SEM (cell line): ENCODE measurements around the gene MC4R.

DNA sequence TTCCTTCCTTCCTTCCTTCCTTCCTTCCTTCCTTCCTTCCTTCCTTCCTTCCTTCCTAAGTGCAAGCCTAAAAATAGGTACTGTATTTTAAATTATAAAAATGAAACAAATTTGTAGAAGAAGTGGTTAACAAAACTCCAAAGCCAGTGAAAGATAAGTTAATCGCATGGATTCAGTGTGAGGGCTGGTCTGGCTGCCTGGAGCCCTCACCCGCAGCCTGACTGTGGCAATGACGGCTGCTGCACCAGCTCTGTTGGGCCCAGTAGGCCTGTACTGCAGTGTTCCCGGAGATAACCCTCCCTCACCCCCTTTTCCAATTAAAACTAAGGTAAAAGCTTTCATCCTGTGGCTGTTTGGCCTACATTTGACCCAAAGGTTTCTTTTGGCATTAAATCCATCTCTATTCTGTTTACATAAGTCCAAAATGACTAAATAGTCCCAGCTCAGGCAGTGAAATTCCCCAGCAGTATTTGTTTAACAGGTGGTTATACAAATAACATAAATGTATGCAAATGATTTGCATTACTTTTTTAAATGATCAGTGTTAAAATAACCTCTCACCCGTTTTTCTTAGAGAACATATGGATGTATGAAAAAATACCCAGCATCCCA is 77.8 kb downstream of the ZNF532 start:
- PRO-cap = no peak

DNA sequence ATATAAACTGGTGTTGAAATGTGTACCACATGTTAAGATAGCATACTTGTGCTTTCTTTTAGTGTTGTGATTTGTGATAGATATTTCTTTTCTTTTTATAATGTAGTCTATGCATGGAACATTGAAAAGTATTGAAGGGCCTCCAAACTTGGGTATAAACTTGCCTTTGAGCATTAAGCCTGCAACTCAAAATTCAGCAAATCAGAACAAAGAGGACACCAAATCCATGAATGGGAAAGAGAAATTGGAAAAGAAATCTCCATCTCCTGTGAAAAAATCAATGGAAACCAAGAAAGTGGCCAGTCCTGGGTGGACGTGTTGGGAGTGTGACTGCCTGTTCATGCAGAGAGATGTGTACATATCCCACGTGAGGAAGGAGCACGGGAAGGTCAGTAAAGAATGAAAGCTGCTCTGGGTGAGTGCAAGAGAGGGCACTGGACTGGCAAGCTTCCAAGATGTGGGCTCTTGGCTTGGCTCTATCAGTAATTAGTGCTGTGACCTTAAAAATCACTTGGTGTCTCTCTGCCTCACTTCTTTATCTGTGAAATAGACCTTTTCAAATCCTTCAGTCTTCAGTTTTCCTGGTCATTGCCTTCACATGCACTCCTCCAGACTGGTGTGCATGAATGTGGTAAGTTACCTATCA is 88.9 kb downstream of the ZNF532 start:
- PRO-cap = no peak

DNA sequence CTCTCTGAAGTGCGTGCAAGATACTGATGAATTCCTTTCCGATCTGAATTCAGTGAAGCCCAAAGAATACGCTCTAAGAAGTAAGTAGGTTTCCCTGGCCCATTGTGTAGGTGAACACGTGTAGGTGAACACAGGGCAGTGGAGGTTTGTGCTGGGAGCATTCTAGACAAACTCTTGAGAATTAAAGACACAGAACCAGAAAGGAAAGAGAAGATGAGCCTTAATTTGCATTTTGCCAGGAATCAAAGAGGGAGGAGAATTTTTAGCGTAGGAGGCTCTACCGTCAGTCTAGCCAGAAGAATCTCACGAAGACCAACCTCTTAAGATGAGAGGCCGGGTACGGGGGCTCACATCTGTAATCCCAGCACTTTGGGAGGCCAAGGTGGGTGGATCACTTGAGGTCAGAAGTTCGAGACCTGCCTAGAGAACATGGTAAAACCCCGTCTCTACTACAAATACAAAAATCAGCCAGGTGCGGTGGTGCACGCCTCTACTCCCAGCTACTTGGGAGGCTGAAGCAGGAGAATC is 132.2 kb downstream of the ZNF532 start:
- PRO-cap = no peak

DNA sequence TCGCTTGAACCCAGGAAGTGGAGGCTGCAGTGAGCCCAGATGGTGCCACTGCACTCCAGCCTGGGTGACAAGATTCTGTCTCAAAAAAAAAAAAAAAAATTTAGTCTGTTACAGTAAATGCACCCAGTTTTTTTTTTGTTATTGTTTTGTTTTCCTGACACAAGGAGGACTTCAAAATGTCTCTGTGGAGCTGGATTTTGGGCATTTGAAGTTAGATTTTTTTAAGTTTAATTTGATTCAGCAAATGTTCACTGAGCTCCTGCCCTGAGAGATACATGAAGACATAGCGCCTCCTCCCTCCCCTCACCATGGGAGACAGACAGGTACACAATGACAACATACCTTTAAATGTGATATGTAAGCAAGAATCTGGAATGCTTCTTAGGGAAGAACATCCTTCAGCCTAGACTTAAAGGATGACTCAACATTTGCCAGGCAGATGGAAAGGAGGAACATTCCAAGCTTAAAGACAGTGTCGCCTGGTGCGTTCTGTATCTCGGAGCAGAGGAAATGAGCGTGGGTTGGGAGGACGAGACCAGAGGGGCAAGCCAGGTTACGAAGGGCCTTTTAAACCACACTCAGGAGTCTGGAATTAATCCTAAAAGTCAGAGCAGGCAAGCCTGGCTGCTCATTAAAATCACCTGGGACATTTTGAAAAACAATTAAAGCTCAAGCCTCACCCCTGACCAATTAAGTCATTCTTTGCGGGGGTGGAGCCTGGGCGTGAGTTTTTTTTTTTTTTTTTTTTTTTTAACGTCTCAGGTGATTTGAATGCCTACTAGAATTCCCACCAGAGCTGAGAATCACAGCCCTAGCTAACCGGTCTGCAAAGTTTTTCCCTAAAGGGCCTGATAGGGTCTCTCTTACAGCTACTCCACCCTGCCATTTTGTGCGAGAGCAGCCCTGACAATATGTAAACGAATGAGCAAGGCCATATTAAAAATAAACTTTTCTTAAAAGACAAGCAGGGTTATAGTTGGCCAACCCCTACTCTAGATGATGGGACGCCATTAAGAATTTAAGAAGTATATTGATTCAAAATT is 131.3 kb upstream of the SEC11C start:
- PRO-cap = no peak

DNA sequence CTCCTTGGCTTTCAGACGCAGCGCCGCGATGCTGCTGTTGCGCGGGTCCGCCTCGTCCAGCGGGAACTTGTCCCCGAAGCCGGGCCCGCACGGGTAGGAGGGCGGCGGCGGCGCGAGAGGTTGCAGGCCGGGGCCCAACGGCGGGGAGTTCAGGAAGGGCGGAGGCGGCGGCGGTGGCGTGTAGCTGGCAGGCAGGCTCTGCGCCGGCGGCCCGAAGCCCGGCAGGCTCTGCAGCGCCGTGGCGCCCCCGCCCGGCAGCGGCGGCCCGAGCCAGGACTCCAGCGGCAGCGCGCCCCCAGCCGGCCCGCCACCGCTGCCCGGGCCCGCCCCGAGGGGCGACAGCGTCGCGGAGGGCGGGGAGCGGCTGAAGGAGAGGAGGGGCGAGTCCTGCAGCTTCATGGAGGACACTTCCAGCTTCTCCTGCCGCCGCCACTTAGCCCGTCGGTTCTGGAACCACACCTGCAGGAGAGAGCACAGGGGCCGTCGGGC is 4.2 kb downstream of the RAX start:
- PRO-cap = no peak

- PRO-cap = no peak
These were observed 111.8 kb upstream of the LMAN1 start for GRCh38 chr18:59470890-59471295.

DNA sequence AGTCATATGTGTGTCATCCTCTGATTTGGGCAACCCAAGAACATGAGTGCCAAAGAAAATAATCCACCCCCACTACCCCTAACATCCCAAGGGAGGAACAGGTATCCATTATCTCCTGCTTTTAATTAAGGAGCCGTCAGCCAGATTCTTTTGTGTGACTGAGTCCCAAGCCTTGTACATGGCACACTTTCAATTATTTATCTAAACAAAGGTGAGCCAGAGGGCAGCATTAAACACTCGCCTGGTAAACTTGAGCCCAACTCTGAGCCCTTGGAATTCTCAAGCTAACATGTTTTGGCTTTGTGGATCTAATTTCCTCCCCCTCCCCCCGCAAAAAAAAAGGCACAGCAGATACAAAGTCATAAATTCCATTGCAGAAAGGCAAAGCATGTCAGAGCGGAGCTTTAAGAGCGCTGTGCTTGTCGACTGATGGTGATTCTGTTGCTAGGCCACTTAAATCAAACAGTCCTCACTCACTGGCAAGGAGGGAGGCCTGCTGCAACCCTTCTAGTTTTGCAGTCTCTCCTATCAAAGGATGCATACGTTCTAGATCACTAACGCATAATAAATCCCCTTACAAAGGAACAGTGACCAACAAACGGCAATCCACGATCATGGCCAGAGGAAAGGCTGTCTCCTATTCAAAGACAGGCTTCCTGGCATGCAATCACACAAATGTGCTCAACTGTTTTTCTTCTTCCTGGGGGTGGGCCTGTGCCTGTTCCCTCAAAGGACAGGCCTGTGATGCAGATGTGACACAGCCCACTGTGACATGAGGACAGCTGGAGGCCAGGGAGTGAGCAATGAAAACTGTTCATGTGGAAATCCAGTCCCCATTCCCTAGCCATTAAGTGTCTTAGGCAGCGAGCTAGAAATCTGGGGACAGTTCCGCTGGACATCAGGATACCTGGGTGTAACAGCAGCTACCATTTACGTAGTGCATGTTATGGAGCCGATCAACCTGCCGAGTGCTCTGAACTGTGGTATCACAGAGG is 143.6 kb upstream of the LMAN1 start:
- PRO-cap = bidirectional peak, plus-strand start at position 758 of the sequence, minus-strand start at position 641 of the sequence

DNA sequence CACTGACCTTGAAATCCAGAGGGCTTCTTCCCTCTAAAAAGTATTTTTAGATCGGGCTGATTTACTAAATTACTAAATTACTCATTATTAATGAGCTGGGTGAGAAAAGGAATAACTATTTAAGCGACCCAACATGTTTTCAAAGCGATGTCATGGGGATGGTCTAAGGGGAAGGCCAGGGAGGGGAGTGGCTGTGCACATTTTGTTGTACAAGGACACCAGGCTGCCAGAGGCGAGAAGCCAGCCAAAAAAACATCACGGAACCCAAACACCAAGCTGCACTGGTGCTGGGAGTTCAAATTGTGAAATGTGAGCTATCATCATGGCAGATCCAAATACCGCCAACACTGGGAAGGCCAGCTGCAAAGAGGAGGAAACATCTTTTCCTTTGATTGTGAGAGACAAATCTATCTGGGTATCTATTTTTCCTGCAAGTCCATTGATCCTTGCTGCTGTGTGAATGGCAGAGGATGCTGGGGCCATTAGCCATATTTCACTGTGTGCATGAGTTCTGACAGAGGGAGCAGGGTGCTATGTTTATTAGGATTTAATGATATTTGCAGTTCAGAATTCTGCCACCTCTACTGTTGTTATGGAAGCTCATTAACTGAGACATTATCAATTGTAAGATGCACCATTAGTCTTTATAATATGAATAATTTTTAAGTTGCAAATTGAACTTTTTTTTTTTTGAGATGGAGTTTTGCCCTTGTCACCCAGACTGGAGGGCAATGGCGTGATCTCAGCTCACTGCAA is 150.9 kb upstream of the LMAN1 start:
- PRO-cap = no peak

GRCh38 chr18:59900833-59901319 is 1.1 kb downstream of the PMAIP1 start:
- PRO-cap = bidirectional peak, plus-strand start at chr18:59901046, minus-strand start at chr18:59900917

DNA sequence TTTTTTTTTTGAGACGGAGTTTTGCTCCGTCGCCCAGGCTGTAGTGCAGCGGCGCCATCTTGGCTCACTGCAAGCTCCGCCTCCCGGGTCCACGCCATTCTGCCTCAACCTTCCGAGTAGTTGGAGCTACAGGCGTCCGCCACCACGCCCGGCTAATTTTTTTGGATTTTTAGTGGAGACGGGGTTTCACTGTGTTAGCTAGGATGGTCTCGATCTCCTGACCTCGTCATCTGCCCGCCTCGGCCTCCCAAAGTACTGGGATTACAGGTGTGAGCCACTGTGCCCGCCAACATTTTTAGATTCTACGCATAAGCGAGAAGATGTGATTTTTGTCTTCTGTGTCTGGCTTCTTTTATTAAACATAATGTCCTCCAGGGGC is 78.5 kb downstream of the MC4R start:
- PRO-cap = no peak

DNA sequence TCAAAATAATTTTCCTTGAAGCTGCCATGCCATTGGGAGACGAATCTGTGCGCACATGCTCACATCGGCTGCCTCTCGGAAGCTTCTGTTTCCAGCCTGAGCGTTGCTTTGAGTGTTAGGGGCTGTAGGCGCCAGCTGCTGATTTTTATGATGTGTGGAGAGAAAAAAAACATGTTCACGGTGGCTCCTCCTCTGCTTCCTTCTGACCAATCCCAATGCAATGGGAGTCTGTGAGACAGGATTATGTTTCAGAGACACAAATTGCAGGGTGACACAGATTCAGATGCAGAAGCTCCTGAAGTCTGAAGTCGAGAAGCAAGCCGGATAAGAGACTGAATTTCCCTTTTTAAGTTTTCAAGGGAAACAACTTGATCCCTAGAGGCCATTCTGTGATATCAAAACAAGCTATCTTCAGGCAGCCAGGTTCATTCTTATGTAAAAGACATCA is at the start of gene MC4R:
MC4R (minus strand) TSS at position 117 of the 448 bp plus-strand sequence.
- PRO-cap = bidirectional peak, plus-strand start at position 251 of the sequence, minus-strand start at position 117 of the sequence

DNA sequence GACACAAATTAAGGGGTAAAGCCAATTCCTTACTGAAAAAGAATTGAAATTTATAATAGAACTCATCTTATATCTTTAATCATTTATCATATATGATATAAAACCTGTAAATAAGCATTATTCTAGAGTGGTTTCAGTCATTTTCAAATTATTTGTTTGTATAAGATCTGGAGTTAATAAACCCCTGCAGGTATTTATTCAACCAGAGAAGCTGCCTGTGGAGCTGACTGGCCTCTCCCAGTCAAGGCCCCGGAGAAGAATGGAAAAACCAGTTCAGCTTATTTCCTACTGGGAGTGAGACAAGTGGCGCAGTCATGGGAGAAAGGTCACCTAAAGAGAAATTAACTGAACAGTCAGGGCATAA is 241.0 kb downstream of the RNF152 start:
- PRO-cap = no peak

DNA sequence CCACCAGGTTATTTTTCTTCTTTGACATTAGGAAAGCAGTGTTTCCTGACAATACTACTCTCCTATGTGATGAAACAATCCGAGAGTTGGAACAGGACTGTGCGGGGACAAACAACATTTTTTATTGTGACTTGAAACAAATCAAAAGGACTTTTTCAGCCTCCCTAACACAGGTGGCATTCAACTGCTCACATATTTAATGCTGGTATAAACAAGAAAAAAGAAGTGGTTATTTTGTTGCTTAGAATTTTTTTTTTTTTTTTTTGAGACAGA is 237.1 kb downstream of the RNF152 start:
- PRO-cap = no peak

DNA sequence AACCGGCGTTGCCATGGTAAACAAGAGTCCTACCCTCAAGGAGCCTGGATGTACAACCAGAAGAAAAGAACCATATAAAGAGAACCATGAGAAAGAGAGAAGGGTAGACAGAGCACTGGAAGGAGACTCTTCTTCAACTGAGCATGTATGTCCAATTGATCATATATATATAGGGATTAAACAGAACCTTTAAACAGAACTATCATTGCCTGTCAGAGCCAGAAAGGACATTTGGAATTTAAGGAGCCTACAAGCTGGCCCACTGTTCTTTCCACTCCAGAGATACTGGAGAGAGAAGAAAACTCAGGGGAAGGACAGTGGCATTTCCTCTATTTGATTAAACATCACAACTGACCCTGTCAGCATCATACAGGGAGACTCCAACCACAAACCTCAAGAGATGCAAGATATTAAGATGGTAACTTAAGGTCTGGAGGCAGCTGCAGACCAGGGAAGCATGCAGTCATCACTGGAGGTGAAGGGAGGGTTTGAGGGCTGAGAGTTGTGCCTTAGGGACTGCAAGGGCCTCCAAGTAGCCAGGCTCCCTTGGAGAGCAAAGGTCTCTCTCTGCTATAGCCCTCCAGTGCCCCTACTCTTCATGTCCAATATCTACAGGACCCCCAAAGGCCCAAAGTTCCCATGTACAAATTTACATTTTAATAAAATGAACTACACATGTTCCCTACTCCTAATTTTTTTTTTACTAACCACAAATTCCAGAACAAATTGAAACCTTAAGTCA is 67.5 kb downstream of the RNF152 start:
- PRO-cap = no peak

DNA sequence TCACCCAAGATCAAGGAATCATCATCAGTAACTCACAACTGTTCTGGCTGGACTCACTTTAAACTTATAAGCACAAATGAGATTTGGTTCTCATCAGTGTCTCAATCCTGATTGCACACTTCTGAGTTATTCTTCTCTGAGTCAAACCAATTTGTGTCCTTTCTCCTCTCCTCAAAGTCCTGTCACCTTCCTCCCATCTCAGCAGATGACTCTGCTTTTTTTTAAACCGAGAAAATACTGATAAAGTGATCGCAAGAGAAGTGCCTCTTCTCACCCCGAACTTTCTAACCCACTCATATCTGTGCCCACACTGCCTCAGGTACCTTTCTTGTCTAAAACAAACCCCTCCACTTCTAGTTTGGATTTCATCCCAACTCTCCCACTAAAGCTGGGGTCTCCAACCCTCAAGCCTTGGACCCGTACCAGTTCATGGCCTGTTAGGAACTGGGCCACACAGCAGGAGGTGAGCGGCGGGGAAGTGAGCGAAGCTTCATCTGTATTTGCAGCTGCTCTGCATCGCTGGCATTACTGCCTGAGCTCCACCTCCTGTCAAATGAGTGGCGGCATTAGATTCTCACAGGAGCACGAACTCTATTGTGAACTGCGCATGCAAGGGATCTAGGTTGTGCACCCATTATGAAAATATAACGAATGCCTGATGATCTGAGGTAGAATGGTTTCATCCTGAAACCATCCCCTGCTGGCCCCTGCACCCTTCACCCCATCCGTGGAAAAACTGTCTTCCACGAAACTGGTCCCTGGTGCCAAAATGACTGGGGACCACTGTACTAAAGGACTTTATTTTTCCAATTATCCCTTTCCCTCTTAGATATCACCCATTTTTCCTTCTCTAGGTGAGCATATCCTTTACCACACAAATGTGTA is 130.3 kb downstream of the PIGN start:
- PRO-cap = no peak

- PRO-cap = no peak
These were observed 900 bp downstream of the TNFRSF11A start for GRCh38 chr18:62325722-62326697.

- PRO-cap = no peak
These were observed 53.8 kb downstream of the ZCCHC2 start for GRCh38 chr18:62576520-62577187.

DNA sequence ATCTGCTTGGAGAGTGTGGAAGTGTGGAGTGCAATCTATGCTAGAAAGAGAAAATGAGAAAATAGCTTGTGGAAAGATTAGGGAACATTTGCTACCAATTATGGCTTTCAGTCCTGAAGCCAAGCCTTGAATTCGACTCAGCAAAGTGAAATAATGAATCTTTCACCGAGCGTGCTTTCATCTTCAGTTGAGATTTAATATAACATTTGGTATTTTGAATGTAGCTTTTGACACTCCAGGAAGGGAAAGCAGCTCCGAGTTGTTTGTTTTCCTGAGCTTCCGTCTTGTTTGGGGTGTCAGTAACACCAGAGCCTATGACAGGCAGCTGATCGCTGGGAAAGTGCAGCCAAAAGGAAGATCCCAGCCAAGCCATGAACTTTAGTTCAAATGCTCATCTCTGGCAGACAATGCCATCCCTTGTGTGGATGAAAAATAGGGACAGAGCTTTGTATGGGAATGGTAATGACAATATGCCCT is 25.1 kb upstream of the PHLPP1 start:
- PRO-cap = no peak

- PRO-cap = bidirectional peak, plus-strand start at chr18:62717114, minus-strand start at chr18:62716894; bidirectional peak, plus-strand start at chr18:62717682, minus-strand start at chr18:62717357; unidirectional peak, minus-strand start at chr18:62717746
These were observed 1.9 kb downstream of the PHLPP1 start for GRCh38 chr18:62716849-62717962.

- PRO-cap = no peak
These were observed 263.3 kb downstream of the PHLPP1 start for GRCh38 chr18:62978264-62979361.